Melanocyte of skin (primary cell): ENCODE measurements around the gene ALOX12B.

DNA sequence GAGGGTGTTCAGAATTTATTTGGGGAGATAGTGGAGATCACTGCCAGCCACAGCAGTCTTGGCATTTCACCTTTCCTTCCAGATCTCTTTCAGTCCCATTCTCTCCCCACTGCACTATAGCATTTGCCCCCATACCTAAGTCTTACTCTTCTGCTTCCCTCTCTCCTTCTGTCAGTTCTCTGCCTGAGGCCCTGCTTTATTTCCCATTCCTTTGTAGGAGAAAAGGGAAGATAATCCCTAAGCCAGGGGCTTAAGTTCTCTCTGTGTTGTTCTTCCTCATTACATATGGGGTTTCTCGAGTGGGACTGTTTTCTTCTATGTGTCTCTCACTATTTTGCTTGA, 6.4 kb downstream of the KDM6B start:
- CAGE, long polyA plus RNA, 2 experiments = no peak in any of the 2 experiments

GRCh38 chr17:7841044-7842135, 7.4 kb downstream of the KDM6B start:
- CAGE, long polyA plus RNA, 2 experiments = no peak in any of the 2 experiments

GRCh38 chr17:7844801-7845298, 10.0 kb upstream of the TMEM88 start:
- CAGE, long polyA plus RNA, 2 experiments = no peak in any of the 2 experiments

DNA sequence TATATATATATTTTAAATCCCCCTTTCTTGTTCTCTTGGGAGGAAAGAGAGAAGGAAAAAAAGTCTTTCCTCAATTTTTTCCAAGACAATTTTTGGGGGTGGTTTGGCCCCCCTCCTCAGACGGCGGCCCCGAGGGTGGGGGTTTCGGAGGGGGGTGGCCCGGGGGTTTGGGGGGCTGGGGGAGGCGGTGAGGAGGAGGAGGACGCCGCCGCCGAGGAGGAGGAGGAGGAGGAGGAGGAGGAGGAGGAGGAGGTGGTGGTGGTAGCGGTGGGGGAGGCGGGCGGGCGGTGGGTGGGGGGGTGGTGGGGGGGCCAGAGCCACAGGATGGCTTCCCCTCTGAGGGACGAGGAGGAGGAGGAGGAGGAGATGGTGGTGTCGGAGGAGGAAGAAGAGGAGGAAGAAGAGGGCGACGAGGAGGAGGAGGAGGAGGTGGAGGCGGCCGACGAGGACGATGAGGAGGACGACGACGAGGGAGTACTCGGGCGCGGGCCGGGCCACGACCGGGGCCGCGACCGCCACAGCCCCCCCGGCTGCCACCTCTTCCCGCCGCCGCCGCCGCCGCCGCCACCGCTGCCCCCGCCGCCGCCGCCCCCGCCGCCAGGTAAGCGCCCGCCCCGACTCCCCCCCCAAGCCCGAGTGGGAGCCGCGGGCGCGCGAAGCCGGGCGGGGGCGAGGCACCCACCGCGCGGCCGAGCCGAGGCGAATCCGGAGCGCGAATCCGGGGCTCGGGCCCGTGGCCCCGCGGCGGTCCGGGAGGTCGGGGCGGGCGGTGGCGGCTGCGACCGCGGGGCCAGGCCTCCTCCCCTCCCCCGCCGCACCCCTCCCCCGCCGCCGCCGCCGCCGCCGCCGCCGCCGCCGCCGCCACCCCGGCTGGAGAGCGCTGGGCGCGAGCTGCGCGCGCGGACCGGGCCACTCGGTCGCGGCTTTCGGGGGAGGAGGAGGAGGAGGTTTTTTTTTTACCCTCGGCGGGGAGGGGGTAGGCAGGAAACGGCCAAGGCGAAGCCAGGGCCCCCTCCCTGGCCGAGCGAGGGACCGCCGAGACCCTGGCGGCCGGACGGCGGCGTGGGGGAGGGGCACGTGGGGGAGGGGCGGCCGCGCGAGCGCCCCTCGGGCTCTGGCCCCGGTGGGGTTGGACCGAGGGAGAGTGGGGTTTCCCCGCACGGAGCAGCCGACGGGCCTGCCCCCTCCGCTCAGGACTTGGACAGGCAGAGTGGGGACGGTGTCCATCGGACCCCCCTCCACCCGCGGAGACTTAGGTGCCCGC, 3.7 kb upstream of the CHD3 start:
- CAGE, long polyA plus RNA, 2 experiments = no peak in any of the 2 experiments

- CAGE, long polyA plus RNA, 2 experiments = no peak in any of the 2 experiments
Measured at GRCh38 chr17:7897836-7898134, 9.2 kb downstream of the CHD3 start.

- CAGE, long polyA plus RNA, 2 experiments = no peak in any of the 2 experiments
Measured at GRCh38 chr17:7916914-7917345, 841 bp upstream of the RNF227 start.

DNA sequence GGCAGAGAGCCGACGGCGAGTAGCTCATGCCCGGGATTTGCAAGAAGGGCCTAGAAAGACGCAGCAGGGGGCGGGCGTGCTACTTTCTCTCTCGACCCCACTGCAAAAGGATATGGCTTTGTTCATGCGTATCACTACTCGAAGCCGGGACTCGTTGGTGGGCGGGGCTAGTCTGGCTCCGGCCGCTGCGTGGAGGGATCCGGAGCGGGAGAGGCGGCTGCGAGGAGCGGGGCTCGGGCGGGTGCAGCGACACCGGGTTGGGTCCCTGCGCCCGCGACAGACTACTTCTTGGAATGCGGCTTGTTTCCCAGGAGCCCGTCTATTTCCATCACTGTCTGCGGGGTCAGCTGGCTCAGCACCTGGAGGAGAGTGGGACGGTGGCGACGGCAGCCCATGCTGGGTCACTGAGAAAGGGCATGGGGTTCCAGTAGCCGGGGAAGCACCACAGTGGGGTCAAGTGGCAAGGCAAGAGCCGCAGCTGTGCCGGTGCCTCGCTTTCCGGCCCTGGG, 6.8 kb downstream of the KCNAB3 start:
- CAGE, long polyA plus RNA, 2 experiments = no peak in any of the 2 experiments

DNA sequence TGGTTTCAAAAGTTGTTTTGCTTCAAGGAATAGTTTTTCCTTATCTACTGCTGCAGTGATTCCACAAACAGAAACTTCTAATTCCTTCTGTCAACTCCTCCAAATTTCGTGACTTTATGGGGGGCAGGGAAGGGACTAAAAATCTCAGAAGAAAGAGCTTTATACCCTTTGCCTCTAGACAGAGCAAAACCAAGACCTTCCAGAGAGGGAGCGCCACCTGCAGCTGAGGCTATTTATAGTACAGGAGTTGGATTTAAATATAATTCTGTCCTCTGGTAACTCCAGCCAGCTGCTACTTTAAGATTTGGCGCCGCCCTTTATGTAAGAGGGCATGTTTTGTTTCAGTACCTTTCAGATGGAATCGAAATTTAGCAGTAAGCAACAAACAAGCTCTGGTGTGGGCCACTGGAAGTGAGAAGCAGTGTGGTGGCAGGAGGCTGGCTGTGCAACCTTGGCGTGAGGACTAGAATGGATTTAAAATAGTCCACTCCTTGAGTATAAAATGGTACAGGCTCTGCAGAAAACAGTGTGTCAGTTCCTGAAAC, 5.3 kb upstream of the GUCY2D start:
- CAGE, long polyA plus RNA, 2 experiments = no peak in any of the 2 experiments

DNA sequence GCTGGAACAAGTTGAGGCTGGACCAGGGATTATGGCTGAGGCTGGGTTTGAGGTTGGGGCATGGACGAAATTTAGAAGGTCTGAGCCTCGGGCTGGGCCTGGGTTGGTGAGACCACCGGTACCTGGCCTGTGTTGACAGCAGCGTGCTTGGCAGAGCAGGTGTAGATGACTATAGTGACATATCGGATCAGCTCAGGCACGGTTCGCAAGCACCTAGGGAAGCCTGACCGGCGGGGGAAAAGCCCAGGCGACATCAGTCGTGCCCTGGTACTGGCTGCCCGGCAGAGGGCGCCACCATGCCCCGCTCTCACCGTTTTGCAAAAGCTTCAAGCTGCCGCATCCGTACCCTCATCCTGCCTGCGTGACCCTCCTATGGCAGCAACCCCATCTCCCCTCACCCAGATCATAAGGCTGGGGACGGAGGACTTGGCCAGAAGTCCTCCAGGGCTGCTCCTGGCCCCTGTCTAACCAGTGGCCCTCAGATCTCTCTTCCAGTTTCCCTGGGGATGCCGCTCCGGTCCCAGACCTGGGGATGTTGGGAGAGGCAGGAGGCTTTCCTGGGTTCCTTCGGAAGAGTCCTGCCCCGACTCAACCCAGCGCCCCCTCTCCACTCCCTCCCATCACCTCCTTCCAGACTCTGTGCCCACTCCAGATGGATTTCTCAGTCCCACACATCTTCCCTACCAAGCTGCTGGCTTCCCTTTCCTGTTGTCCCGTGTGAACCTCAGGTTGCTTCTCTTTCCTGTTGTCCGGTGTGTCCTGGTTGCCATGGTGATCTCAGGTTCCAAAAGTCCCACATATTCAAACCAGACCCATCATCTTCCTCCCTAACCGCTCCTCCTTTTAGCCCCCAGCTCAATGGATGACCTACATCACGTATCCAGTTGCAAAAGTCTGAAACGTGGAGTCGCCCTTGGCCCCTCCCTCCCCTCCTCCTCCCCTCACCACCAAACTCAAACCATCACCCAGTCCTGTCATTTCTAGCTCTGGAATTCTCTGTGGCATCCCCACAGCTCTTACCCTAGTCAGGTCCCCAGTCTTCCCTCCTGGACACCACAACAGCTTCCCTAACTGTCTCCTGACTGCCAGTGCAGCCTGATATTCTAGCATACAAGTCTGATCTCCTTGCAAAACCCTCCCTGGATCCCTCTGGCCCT, 13.6 kb downstream of the ALOX12B start:
- CAGE, long polyA plus RNA, 2 experiments = no peak in any of the 2 experiments

DNA sequence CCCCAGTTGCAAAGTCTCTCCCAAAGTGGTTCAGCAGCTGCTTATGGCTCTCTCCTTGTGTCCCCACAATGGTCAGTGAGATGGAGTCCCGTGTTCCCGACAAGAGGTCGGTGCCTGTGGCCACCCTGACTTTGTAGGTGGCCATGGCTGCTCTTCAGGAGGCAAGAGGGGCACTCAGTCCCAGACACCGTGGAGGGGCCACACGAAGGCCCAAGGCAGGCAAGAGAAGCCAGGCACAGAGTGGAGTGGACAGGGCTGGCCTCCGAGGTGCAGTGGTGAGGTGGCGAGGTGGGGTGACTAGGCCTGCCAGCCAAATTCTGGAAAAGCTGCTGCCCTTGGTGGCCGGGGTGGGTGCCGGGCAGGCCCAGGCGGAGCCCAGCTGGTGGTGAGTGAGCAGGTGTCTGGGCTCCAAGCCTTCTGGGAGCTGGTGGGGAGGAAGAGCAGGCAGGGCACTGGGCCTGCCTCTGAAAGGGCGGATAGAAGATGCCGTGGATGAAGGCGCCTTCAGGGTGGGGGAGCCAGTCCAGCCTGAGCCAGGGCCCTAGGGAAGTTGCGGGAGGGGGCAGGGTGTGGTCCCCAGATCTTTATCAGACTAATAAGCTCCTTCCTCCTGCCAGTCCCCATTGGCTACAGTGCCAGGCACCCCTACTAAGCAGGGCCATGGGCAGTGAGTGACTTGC, at the start of gene ALOX12B:
ALOX12B (minus strand) TSS at position 419 of the 680 bp plus-strand sequence.
- CAGE, long polyA plus RNA, 2 experiments = no peak in any of the 2 experiments

GRCh38 chr17:8120060-8121254, 2.1 kb upstream of the ALOXE3 start:
- CAGE, long polyA plus RNA, 2 experiments = no peak in any of the 2 experiments

DNA sequence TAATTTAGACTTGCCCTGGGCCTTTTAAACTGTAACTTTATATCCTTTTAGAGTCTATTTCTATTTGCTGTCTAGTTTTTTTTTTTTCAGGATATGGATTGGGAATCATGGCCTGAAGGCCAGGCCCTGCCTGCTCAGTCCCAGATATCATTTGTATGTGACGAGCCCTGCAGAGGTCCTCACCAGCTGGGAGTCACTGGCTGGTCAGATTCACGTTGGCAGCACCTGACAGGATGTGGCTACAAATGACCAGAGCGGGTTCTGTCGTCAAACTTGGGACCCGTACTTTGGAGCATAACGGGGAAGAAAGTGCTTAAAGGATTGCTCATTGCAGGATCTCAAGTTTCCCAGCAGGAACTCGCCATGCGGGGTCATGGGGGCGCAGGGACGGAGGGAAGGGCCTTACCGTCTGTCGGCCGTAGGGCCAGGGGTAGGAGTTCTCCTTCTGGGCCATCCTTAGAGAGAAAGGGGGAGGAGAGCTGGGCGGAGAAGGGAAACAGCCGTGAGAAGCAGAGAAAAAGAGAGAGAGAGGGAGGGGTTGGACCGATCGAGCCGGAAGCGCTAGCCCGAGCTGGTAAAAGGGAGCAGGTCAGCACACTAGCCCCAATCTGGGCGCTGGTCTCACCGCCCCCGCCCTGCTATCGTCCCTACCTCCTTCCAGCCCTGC, 471 bp downstream of the AURKB start:
- CAGE, long polyA plus RNA, 2 experiments = no peak in any of the 2 experiments

- CAGE, long polyA plus RNA, 2 experiments = no peak in any of the 2 experiments
Measured at GRCh38 chr17:8223736-8224141, 13.4 kb upstream of the AURKB start.

DNA sequence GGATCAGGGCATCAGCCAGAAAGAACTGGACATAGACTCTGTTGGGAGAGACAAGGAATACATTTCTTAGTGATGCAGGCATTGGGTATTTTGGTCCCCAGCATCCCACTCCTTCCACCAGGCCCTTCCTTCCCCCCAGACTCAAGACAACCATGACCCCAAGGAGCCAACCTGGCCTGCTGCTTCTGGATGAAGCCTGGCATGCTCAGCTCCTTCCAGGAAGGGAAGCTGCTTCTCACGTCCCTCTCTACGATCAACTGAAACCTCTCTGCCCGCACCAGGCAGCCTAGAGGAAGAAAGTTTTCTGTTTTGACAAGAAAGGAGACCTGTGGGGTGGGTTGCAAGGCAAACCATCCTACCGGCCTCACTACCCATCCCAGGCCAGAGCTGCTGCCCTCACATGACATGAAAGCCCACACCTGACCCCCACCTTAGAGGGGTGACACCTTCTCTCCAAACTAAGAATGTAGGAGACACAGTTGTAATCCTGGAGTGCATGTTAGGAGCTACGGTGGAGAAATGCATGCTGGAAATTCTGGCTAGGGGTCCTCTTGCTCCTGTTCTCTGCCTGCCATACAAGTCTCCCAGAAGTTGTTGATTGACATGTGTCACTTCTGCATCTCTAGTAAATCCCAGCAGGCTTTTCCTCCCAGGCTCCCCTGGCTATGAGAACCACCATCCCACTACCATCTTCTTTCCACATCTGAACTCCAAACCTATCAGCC, 15.5 kb downstream of the CTC1 start:
- CAGE, long polyA plus RNA, 2 experiments = no peak in any of the 2 experiments

GRCh38 chr17:8289668-8290248, 1.3 kb downstream of the RANGRF start:
- CAGE, long polyA plus RNA, 2 experiments = no peak in any of the 2 experiments

DNA sequence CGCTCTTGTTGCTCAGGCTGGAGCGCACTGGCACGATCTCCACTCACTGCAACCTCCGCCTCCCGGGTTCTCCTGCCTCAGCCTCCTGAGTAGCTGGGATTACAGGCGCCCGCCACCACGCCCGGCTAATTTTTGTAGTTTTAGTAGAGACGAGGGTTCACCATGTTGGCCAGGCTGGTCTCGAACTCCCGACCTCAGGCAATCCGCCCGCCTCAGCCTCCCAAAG, 1.1 kb upstream of the RPL26 start:
- CAGE, long polyA plus RNA, 2 experiments = no peak in any of the 2 experiments

DNA sequence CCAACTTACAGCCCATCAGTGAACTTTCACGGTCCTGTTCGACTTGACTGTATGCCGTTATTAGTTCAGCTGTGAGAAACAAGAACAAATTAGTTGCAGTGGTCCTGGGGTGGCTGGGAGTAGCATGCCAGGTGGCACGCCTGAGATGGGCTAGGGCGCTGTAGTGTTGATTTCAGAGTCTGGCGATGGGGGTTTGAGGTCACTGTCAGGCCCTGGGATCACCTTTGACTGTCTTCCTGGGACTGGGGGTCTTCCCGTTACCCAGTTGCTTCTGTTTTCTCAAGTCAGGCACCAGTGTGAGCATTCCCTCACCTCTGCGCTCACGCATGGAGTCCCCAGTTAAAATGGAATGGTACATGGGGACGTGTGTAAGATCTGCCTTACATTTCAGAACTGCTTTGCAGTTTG, 27.8 kb downstream of the NDEL1 start:
- CAGE, long polyA plus RNA, 2 experiments = no peak in any of the 2 experiments

- CAGE, long polyA plus RNA, 2 experiments = no peak in any of the 2 experiments
Measured at GRCh38 chr17:8482330-8482945, 46.8 kb downstream of the NDEL1 start.

GRCh38 chr17:8880198-8881193, 13.0 kb upstream of the PIK3R6 start:
- CAGE, long polyA plus RNA, 2 experiments = no peak in any of the 2 experiments

- CAGE, long polyA plus RNA, 2 experiments = no peak in any of the 2 experiments
Measured at GRCh38 chr17:8889274-8889629, 21.8 kb upstream of the PIK3R6 start.